Umbilical cord (tissue), 2 donors: ENCODE measurements around a stretch of chr18.

GRCh38 chr18:47754310-47754688 is 176.2 kb downstream of the SMAD2 start:
- RAMPAGE, long total RNA: no peak

- RAMPAGE, long total RNA: no peak
Observed at GRCh38 chr18:47879292-47880018, 51.0 kb downstream of the SMAD2 start.

GRCh38 chr18:47901750-47902281 is 28.6 kb downstream of the SMAD2 start:
- RAMPAGE, long total RNA: no peak

DNA sequence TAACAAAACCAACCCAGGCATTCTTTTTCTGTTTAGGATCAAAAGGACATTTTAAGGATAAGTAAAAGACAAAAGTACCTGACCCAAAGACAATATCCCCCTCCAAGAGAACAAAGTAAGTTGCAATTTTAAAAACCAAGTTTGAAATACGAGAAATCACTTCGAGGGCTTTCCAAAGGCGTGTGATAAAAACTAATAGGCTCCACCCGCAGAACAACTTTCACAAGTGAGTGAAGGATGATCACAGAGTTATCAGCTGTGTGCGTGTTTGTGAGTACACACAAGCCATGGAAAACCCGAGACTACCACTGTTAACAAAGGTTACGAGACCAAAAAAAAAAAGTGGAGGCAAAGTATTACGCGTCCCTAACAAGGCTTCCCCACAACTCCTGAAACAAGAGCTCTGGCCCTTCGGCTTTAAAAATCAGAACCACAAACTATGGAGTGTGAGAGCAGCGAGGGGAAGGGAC is 766 bp downstream of the SMAD2 start:
- RAMPAGE, long total RNA: no peak

GRCh38 chr18:48085595-48086310 is 155.3 kb upstream of the SMAD2 start:
- RAMPAGE, long total RNA: no peak

- RAMPAGE, long total RNA: no peak
Observed at GRCh38 chr18:48161998-48162516, 231.6 kb upstream of the SMAD2 start.

DNA sequence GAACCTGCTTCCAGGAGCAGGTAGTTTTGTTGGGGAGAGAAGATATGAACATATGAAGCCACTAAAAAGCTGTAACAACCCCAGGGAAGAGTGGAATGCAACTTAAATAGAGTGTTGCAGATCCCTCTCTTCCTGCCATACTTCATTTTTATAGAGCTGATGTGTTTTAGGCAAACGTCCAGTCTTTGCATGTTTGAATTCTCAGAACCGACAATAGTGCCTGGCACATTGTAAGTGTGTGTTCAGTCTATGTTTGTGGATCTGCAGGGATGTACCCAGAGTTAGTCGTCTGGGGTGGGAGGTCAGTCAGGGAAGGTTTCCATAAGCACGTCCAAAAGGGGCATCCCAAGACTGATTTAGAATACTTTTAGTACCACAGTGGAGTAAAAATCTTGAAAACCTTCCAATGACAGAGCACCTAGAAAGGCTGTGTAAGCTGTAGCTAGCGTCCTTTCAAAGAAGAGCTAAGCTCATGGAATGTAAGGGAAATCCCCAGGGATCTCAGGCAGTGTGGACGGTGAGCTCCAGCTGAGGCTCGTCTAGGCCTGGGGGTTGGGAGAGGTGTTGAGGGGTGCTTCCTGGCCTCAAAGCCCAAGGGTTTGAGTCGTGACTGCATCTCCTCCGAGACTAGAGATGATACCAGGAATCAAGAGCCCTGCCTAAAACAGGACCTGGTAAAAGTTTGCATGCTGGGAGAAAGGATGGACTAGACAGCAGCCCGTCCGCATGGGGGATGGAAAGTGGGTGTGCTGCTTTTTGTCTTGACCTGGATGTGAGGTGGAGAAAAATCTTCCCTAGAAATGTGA is 7.5 kb downstream of the CTIF start:
- RAMPAGE, long total RNA: no peak

GRCh38 chr18:48592444-48593382 is 53.9 kb downstream of the CTIF start:
- RAMPAGE, long total RNA: no peak

DNA sequence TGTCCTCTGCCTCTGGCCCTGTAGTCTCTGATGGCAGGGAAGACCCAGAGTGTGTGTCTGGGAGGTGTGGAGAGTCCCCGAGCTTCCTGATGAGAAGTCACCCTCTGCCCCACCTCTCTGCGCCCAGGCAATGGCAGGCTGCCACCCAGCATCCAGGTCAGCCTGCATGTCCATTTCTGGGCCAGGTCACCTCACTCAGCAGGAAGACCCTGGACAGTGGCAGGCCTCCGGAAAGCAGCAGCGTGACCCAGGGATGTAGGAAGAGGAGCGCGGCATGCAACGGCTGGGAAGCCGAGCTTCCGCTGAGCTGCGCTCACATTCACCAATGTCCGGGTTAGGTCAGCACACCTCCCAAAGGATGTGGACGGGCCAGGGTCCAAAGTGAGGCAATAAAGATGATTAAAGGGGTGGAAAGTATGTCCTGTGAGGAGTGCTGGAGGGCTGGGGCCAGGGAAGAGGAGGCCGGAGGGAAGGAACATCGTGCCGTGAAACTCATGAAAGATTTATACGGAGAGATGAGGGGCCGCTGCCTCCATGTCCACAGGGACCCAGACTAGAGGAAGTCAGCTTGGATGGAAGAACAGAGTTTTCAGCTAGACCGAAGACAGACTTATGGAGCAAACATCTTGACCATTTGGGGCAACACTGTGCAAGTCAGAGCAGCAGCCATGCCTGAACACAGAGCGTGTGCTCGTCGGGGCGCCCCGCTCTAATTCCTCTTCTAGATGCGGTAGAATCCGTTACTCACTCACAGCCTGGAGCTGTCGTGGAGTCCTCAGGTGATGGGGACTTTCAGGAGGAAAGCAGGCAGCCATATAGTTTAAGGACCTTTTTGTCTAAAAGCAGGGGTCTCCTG is 174.6 kb downstream of the CTIF start:
- RAMPAGE, long total RNA: no peak

DNA sequence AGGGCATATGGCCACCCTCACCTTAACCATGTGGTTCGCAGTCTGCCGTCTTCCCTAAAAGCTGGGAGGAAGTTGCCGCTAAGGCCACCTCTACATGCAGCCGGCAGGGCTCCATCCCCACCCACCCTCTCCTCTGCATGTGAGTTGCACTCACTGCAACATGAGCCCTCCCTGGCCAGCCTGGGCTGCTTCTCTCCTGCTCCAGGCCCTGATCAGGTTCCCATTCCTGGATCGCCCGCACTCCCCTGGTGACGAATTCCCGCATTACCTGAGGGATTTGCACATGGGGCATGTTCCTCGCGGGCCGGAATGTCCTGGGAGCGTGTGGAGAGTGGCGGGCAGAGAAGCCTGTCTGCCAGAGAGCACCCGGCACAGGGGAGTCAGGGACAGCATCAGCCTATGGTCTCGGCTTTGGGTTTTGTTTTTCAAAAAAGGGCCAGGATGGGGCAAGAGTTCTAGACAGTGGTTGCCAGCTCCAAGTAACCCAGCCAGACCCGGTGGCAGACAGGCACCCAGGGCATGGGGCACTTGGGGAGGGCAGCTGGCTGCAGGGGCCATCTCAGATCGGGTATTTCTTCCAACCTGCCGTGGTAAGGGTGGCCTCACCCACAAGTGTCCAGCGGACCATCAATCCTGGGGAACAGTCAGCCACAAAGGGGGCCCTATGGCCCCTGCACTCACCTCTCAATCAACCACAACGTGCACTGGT is 187.8 kb downstream of the SMAD7 start:
- RAMPAGE, long total RNA: no peak

DNA sequence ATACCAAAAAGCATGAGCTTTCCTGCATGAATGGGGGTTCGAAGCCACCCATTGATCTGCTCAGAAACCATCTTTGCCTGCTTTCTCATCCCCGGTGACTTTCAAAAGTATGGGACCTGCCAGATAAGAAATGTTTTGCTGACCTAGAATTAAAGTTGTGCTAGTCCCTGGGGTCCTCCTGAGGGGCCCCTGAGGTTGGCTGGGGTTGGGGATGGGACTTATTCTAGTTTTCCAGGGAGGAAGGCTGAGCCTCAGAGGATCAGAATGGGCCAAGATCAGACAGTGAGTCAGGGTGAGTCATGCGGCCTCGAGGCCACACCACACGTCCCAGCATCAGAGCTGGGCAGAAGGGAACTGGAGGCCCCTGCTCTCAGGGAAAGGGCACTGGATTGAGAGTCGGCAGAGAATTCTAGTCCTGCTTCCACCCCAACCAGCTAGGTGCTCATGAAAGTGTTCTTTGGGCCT is 77.5 kb downstream of the SMAD7 start:
- RAMPAGE, long total RNA: no peak

DNA sequence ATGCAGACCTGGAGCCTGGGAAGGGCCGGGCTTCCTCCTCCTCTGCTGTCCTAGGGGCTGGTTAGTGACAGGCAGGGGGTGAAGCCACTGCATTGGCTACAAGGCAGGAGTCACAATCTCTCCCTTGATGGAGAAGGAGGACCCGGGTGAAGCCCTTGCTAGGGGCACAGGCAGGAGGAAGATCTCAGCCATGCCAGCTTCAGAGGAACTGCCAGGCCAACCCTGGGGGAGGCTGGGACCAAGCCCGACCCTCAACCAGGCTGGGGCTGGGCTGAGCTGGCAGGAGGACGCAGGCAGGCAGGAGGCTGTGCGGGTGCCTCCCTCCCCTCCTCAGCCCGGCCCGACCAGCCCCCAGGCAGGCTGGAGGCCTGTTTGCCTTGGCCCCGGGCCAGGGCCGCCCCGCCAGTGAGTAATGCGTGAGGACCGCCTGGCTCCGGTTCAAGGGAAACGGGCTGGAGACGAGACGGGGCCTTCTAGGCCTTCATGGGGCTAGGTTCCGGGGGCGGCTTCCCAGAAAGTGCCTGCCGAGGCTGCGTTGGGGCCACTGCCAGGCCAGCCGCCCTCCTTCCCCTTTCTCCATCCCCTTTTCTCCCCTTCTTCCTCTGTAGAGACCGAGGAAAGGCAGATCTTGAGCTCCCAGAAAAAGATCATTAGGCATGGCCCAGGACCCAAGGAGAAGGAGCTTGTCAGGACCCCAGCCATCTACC is 48.8 kb downstream of the SMAD7 start:
- RAMPAGE, long total RNA: no peak

GRCh38 chr18:48942236-48943133 is 8.3 kb downstream of the SMAD7 start:
- RAMPAGE, long total RNA: no peak

DNA sequence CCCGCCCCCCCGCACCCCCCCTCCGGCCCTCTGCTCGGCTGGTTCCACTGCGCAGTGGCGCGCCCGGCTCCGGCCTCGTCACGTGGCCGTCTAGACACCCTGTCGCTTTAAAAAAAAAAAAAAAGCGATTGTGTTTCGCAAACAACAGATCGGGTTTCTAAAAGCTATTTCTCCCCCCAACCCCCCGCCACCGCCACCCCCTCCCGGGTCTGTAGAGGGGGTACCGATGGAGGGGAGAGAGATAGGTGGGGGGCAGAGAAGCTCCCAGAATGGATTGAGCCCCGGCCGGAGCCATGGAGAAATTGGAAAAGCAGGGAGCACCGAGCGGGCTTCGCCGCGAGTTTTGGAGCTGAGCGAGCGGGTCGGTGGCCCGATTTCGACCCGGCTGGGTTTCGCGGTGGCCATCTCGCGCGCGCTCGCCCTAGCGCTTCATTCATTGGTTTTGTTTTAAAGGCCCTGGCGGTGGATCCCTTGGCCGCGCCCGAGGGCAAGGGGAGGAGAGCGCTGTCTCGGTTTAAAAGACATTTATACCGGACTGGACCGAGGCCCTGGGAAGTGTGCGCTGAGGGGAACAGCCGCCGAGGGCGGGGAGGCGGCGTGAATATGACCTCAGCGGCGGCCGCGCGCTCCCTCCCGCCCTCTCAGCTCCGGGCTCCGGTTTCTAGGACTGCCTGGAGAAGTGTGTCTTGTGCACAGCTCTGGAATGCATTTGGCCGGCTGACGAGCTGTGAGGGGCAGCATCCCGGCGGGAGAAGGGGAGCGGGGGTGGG is 1.6 kb upstream of the SMAD7 start:
- RAMPAGE, long total RNA: no peak

DNA sequence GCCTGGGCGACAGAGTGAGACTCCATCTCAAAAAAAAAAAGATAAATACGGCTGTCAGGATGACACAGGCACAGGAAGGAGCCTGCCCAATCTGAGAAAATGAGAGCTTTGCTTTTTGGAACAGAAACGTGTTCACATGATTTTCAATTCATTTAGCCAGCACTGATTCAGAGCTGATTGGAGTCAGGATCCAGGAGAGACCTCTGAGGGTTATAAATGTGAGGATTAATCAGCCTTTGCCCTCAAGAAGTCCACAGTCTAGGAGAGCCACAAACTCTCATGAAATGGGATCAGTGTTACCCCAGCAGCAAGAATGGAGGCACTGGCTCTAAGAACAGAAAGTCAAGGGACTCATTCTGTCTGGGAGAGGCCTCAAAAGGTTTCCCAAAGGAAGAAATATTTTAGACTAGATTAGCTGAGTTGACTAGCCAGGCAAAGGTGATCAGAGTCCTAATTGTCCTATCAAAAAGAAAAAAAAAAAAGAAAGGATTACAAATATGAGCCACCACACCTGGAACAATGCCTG is 7.0 kb upstream of the SMAD7 start:
- RAMPAGE, long total RNA: no peak

GRCh38 chr18:48991538-48992586 is 41.1 kb upstream of the SMAD7 start:
- RAMPAGE, long total RNA: no peak

DNA sequence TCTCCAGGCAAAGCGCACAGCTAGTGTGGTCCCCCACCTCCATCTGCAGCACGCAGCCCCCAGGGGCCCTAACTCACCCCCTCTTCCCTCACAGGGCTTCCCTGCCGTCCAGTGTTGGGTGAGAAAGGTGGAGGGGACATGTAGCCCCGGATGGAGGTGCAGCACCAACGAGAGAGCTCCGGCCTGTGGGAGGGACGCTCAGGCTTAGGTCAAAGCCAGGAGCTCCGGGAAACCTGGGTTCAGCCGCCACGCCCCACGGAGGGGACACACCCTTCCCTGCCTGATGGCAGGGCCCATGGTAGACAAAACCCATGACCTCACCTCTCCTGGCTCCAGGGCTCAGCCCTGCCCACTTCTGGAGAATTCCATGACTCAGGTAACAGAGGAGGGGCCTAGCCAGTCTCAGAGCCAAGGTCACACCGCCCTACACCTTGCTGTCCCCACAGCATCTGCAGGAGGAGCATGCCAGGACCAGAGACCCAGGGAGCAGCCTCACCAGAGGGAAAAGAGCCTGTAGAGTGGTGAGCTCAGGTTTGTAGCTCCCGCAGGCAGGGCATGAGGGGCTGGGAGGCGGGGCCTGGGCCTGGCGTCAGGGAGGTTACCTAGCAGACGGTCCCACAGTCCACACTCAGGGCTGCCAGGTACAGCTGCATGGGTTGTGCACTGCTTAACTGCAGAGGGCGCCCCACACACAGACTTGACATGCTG is 70.7 kb upstream of the SMAD7 start:
- RAMPAGE, long total RNA: no peak

DNA sequence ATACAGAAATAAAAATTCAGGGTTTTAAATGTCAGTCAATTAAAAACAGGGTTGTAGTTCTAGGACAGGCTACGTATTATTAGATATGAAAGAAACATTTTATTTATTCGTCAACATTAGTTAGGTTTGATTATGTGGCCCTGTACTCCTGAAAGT is 272 bp upstream of the RPL17 start:
- RAMPAGE, long total RNA: no peak

- RAMPAGE, long total RNA: no peak
Observed at GRCh38 chr18:49564156-49564933, 2.5 kb downstream of the LIPG start.

DNA sequence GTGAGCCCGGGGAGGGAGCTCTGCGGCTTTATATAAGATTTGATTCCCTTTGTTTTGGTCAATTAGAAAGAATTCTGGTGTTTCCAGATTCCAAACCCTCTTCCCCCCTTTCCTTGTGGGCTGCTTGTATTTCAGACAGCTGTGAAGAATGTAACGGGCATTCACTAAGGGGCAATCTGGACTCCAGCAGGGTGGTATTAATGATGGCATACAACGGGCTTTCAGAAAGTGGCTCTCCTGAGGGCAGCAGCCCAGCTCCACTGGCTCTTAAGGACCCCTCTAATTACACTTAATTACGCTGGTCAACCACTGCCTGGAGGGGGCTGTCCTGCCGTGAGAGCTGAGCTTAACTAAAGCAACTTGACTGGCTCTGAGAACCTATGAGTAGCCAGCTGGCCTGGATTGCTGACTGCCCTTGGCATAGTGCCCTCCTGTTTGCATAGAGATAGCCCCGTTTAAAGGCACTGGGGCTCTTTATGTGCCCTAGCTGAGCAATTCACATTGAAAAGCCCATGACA is 3.7 kb downstream of the LIPG start:
- RAMPAGE, long total RNA: no peak